Iris pigment epithelial cell (primary cell): ENCODE results near the gene MX1.

DNA sequence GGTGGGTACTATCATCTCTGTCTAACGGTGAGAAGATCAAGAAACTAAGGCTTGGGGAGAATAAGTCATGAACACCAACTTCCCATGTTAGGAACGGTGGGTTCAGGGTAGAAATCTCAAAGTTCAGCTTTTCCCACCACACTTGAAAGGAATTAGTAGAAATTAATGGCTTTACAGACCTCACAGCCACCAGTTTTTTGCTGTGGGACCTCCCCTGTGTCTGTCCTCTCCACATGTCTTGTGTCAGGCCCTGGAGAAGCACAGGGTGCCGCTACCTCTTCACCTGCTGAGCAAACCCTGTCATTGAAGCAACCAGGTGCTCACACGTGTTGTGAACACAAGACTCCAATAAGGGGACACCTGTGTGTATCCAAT lies 148.6 kb downstream of the ETS2 start:
- RRBS = no CpG with 5 or more reads among the region's 4 CpGs

DNA sequence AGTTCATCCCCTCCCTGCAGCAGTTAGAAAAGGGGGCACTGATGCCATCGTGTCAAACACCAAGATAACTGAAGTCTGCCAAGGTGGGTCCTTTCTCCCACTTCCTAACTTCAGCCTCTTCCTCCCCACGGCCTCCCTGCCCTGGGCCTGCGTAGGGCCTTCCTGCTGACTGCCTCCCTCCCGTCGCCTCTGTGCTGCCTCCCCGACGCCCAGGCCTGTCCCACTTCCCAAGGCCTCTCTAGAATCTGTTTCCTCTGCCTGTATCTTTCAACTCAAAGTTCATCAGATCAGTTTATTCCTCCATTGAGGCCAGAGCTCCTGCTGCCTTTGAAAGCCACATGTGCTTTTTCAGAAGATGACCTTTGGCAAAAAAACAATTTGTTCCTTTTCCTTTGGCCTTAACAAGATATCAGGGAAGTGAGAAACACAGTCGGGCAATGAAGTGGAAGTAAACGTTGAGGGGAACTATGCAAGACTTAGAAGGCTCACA lies 86.0 kb downstream of the PSMG1 start:
- RRBS = no CpG with 5 or more reads among the region's 9 CpGs

GRCh38 chr21:39225500-39225991 lies 42.3 kb upstream of the PSMG1 start:
- RRBS = no CpG with 5 or more reads among the region's 1 CpG

DNA sequence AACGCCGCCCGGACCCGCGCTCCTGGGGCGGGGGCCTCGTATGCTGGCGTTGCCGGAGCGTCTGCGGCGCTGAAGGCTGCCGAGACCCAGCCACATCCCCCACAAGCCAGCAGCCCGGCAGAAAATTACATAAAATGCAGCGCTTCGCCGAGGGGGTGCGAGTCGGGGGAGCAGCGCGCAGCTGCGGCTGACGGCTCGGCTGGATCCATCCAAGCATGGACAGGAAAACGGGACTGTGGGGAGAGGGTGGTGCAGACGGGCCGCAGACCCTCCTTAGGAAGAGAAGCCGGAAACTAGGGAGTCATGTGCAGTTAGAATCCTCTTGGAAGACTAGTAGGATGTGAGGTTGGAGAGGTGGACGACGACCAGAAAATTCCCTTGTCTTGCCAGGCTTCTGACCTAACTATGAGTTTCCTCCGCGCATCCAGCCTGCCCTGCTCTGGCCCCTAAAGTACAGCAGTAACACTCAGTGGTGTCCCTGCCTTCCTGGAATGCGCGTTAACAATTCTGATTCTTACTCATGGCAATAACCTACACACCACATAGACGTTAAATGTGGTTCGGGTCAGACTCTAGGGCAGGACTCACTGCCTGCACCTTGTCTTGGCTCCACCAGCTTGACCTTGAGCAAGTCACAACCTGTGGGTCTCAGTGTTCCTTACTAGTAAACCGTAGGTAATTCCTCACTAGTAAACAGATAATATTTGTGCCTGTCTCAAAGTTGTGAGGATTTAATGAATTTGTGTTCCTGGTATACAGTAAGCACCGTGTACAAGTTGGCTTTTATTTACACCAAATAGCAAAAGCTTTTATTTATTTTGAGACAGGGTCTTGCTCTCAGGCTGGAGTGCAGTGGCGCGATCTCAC lies 1.0 kb upstream of the BRWD1 start:
- RRBS = 3% methylated on average over 18 of the region's 40 CpGs

GRCh38 chr21:39387406-39387964 lies 7.4 kb downstream of the GET1 start:
- RRBS = no CpG with 5 or more reads among the region's 20 CpGs

DNA sequence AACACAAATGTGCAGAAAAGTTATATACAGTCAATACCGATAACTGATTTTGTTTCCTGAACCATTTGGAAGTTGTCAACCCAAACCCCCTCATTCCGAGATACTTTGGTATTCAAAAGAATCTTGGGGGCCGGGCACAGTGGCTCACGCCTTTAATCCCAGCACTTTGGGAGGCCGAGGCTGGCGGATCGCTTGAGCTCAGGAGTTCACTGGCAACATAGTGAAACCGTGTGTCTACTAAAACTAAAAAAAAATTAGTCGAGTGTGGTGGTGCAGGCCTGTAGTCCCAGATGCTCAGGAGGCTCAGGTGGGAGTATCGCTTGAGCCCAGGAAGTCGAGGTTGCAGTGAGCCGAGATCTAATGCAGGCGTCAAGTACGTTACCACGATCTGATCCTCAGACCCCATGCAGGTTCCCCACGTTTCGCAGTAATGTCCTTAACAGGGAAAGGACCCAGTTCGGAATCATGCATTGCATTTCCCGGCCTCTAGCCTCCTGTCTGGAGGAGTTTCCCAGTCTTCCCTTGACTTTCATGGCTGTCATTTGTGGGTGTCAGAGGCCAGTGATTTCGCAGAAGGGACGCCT lies 7.9 kb downstream of the GET1 start:
- RRBS = no CpG with 5 or more reads among the region's 21 CpGs

DNA sequence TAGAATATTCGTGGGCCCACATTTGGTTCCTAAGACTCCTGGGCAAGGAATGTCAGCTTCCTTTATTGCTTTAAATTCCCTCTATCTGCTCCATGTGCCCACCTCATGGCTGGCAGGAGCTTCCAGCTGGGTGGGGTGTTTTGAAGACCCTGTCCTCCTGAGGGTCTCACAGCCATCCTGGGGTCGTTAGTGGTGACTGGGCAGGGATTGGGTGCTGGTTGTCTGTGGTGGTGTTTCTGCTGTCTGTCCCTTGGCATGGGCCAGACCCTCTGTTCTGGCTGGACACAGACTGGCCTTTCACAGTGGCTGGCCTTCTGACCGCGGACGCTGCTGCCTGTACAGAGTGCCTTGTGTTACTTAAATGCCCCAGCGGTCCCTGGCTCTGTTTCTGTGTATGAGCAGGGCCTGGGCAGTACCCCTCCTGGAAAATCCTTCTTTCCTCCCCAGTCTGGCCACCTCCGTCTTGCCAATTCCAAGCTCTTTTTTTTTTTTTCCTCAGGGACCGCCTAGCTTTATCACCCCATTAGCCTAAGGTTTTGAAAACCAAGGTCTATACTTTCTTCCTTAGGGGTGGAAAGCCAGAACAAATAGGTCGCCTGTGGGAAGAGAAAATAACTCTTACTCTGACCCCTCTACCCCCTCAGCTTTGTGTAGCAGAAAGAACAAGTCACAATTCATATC lies 50.9 kb downstream of the SH3BGR start:
- RRBS = no CpG with 5 or more reads among the region's 9 CpGs

GRCh38 chr21:39670080-39670795 lies 57.5 kb downstream of the B3GALT5 start:
- RRBS = no CpG with 5 or more reads among the region's 8 CpGs

- RRBS = no CpG with 5 or more reads among the region's 12 CpGs
Observed at GRCh38 chr21:40052857-40053478, 185.7 kb downstream of the PCP4 start.

DNA sequence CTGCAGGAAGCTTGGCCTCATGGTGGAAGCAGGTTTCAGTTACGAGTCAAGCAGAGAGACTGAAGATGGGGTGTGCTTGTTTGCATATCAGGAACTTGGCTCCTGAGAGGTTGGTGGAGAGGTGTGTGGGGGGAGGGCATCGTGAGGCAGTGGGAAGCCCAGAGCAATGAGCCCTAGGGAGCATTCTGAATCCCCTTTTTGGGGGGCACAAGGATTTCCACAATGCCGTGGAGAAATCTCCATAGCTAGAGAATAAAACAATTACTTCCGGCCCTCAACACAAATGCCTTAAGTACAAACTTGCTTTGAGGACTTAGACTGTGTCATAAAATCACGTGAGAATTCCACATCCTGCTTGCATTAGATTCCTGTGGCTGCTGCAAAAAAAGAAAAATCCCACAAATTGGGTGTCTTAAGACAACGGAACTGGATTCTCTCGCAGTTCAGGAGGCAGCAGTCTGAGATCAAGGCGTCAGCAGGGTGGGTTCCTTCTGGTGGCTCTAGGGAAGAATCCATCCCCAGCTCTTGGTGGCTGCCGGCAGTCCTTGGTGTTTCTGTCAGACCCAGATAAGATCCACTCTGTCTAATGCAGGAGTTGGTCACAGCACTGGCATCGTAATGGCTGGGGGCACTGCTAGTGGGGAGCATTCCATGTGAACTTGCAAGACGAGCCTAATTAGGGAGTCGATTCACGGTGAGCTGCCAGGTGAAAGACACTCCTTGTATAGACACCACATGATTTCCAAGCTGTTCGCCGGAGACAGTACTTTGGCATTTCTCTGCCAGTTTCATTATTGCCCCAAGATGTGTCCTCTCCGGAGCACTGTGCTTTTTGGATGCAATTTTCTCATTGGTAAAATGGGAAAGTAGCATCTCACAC lies 54.7 kb upstream of the BACE2 start:
- RRBS = 32% methylated on average over 1 of the region's 16 CpGs

- RRBS = no CpG with 5 or more reads among the region's 6 CpGs
Observed at GRCh38 chr21:41186378-41186863, 18.5 kb downstream of the BACE2 start.

- RRBS = no CpG with 5 or more reads among the region's 11 CpGs
Observed at GRCh38 chr21:41214457-41215208, 46.7 kb downstream of the BACE2 start.

DNA sequence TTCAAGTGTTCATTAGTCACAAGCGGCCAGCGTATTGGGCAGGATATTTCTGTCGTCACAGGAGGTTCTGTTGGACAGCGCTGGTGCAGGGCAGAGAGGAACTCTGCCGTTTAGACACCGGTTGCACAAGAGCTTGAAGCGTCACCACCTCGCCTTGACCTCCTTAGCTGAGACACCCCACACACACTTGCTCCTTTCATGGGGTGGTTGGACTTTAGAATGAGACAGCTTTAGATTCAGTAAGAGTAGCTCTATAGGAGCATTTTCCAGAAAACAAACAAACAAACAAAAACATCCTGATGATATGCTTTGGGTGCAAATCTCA lies 64.2 kb downstream of the BACE2 start:
- RRBS = no CpG with 5 or more reads among the region's 8 CpGs

DNA sequence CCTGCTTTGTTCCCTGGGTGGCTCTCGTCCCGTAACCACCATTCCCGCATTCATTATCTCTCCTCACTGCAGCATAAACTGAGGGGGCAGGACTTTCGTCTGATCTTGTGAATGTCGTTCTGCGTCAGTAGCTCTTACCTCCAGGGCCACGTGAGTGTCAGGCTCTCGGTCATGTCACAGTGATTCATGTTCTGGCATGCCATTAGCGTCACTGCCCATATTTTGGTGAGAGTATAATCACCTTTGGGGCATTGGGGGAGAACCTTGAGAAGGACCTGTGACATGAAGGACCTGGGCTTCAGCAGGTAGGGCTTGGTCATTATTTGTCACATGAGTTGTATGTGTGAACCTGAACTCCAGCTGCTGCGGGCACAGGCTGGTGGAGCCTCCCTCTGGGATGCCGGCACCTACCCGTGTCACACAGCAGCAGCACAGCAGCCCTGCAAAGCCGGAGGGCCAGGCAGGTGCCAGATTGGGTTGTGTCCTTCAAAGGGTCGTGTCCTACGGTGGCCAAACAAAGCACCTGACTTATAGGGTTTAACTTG lies 68.5 kb downstream of the BACE2 start:
- RRBS = 90% methylated on average over 3 of the region's 15 CpGs

DNA sequence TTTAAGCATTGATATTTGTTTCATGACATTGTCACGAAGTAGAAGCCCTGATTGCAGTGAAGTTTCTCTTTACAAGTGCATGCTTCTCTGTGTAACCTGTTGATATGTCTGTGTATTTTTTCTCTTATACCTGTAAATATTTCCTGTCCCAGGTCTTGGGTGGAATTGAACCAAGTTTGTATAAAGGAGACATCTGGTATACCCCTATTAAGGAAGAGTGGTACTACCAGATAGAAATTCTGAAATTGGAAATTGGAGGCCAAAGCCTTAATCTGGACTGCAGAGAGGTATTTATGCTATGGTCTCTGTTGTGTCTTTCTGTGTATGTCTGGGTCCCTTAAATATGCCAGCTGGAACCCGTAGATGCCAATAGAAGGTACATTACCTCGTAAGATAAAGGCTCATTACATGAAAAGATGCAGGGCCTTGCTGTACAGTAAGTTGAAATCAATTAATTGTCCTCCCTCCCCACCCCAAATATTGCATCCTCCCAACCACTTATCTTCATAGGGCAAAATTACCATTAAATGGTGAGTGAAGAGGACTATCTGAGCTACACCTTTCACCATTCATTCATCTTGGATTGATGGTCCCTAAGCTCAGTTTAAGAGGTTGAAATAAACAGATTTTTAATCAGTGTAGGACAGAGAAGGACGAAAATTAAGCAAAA lies 73.2 kb upstream of the FAM3B start:
- RRBS = no CpG with 5 or more reads among the region's 4 CpGs

DNA sequence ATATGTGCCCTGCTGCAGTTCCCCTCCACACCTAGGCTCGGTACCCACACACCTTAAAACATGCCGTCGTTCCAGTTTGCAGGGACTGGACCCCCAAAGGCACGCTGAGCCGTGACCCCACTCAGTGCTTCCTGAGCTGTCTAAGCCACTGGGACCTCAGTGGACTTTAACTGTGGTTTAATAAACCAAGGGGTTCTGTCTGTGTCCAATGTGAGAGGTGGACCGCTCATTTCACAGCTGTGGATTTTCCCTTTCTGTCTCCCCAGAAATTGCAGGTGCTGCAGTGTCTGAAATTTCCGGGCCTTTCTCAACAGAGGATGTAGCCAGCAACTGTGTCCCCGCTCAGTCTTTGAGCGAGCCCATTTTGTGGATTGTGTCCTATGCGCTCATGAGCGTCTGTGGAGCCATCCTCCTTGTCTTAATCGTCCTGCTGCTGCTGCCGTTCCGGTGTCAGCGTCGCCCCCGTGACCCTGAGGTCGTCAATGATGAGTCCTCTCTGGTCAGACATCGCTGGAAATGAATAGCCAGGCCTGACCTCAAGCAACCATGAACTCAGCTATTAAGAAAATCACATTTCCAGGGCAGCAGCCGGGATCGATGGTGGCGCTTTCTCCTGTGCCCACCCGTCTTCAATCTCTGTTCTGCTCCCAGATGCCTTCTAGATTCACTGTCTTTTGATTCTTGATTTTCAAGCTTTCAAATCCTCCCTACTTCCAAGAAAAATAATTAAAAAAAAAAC lies 41.3 kb upstream of the FAM3B start:
- RRBS = no CpG with 5 or more reads among the region's 23 CpGs

- RRBS = 93% methylated on average over 4 of the region's 16 CpGs
Observed at GRCh38 chr21:41363376-41364138, 1.7 kb downstream of the MX2 start.

DNA sequence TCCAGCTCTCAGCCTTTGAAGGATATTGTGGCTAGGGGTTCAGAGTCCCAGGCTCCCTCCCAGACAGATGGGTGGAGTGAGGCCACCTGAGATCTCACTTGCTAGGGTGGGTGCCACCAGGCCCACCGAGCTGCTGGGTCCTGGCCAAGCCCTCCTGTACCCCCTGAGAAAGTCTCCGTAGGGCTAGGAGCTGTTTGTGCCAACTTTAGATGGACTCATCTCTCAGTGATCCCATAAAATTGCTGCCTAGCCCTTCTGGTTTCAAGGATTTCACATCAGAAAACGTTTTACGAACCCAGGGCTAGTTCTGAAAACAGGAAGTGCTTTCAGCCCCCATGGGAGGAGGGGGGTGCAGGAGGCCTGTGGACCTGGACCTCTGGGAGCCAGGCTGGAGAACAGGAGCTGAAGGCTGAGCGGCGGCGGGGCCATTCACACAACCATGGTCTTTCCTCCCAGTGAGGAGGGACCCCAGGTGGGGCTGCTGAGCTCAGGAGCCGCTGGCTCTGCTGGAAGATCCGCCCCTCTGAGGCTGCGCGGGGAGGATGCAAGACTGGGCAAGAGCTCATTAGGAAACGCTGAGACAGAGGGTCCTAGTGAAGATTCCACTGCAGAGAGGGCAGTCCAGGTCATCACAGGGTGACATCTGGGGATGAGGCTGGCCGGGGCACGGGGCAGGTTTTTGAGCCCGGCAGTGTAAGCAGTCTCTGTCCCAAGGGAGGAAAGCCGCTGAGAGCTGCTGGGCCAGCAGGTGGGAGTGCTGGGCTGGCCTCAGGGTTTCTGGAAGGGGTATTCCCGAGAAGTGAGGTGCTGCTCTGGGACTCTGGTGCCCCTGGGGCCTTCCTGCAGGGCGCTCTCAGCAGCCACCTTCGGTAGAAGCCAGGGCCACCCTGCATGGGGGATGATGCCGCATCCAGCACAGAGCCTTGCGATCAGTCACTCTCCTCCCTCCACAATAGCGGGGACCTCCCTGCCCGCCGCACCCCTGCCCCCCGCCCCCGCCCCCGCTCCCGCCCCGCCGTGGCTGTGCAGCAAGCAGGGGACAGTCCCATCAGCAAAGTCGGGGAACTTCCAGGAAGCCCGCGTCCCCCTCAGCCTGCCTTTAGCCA lies 7.4 kb downstream of the MX2 start:
- RRBS = no CpG with 5 or more reads among the region's 33 CpGs

- RRBS = no CpG with 5 or more reads among the region's 10 CpGs
Observed at GRCh38 chr21:41420997-41421460, 5.0 kb upstream of the MX1 start.

DNA sequence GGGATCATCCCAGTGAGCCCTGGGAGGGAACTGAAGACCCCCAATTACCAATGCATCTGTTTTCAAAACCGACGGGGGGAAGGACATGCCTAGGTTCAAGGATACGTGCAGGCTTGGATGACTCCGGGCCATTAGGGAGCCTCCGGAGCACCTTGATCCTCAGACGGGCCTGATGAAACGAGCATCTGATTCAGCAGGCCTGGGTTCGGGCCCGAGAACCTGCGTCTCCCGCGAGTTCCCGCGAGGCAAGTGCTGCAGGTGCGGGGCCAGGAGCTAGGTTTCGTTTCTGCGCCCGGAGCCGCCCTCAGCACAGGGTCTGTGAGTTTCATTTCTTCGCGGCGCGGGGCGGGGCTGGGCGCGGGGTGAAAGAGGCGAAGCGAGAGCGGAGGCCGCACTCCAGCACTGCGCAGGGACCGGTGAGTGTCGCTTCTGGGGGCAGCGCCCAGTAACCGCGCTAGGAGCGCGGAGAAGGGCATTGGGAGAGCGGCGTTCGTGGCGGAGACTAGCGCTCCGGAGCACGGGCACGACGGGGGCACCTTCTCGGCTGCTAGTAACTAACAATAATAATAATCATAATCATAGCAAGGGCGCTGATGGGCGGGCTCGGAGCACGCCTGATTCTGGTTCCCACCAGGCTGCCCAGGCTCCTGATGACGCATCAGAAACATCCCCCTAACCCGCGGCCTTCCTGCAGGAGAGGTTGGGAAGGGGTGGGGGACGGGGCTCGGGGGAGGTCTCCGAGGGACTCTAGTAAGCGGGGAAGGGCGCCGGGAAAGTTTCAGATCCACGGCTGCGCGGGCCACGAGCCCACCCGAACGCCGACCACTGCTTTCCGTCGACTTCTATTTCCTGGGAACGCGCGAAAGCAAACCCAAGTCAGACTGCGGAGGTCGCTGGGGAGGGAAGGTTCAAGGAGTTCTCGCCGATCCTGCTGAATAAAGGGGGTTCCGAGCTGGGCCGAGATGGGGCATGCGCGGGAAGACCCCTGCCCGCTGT lies at the start of gene MX1:
MX1 (plus strand) TSS at position 392 of the 996 bp plus-strand sequence.
- RRBS = under 1% methylated on average over 13 of the region's 82 CpGs